Glomerular endothelial cell (primary cell): ENCODE measurements around a stretch of chr14.

- RAMPAGE, long total RNA = no peak
Observed at GRCh38 chr14:24297380-24298242, 2.0 kb downstream of the DHRS1 start.

DNA sequence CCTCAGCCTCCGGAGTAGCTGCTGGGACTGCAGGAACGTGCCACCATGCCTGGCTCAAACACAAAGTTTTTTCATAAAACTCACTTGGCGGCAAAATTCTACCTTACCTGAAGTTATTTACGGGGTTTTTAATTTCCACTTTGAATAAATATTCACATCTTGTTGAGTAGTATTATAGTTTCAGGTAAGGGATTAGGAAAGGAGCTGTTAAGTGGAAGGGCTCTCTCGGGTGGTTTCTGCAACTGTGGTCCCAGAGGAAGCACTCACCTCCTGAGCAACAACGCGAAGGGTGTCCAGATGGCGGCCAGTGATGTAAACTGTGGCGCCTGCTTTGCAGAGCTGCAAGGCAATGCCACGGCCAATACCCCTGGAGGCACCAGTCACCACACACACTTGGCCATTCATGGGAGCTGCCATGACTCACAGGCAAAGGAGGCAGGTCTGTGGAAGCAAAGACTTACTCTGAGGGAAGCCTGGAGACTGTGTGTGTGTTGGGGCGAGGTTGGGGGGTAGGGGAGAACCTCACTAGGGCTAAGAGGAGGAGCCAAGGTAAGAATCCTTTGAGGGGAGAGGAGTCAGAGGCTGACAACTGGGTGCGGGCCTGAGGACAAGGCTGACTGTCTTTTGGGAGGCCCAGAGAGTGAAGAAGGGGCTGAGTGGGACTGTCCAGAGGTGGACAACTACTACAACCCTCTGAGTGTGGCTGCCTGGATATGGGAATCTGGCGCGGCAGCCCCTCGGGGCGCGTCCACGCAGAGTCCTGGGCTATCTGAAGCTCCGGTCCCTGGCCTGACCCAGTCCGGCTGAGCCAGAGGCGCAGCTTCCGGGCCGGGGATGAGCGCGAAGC lies 667 bp downstream of the DHRS1 start:
- RAMPAGE, long total RNA = no peak

DNA sequence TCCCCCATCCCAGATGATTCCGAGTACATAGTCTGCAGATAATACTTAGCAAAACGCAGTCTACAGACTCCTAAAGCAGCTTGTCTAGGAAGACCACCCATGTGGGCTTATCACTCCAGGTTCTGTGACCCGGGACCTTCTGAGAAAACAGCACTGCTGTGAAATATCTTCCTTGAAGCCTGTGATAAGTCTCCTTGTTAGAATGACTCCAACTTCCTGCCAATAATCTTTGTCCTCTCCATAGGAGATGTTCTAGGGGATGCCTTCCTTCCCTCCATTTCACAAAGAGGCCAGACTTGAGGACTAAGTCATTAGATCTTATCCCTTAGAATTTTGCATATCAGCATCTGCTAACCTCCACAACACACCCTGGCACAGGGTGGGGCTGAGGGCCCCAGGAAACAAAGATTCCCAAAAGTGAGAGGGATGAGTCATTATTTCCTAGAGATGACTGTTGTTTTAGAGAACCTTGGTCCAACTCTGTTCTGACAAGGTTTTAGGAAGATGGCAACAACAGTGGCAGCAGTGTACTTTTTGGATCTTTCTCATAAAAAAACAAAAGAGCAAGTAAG lies 5.9 kb downstream of the LTB4R start:
- RAMPAGE, long total RNA = no peak

- RAMPAGE, long total RNA = no peak
Observed at GRCh38 chr14:24333653-24334413, 1.0 kb downstream of the ADCY4 start.

DNA sequence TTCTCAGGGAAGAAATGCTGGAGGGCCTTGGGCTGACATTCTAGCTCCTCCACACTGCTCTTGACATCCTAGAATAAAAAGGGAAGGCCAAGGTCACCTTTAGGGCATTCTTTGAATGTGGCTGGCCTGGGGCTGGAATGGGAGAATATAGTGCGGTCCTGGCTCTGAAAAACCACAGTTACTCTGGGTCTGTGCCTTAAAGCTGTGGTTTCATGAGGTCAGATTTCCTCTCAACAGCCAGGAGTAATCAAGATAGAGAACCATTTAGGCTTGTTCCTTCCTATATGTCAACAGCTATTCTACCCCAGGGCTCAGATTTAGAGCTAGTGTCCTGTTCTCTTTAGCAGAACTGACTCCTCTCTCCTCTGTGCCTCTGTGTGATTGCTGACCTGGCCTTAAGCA lies 24.2 kb downstream of the CMA1 start:
- RAMPAGE, long total RNA = no peak

DNA sequence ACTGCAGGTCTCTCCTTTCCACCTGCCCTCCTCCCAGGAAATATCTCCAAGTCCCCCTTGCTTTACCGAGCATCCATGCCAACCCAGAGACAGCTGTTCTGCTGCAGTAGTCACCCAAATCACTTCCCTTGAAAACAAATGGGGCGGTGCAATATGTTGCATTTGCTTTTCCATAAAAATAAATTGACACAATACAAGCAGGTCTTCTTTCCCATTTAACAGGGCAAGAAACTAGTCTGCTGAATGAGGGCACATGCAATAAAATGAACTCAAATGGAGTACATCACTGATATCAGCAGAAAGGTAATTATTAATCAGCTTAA lies 175.0 kb upstream of the GZMB start:
- RAMPAGE, long total RNA = no peak

GRCh38 chr14:24816047-24816911 lies 182.3 kb upstream of the GZMB start:
- RAMPAGE, long total RNA = no peak

- RAMPAGE, long total RNA = no peak
Observed at GRCh38 chr14:24879234-24880052, 170.5 kb downstream of the STXBP6 start.

- RAMPAGE, long total RNA = no peak
Observed at GRCh38 chr14:25035100-25035764, 14.7 kb downstream of the STXBP6 start.

DNA sequence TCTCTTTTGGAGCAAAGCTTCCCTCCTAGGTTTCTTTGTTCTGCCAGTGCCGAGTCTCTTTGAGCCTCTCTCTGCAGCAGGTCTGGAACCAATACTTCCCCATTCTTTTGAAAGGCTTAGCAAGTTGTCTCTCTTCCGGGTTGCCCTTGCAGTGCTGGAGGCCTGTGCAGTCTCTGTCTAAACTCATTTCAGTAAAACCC lies 454.7 kb downstream of the NOVA1 start:
- RAMPAGE, long total RNA = no peak

DNA sequence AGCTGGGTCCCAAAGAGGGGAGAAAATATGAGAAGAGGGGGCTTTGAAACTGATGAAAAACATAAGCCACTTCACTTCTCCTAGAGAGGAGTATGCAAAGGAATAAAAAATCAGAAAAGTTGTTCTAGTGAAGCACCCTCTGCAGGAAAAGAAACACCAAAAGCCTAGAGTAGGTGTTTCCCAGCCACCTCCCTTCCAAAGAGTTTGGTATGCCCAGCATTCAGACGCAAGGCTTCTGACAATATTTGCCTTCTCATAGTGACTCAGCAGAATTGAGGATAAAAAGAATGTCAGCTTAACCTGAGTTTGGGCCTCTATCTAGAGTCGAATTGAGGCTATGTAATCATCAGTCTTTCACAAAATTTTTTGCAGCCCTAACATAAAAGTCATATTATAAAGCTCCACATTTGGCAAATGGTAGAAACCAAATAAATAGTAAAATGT lies 316.3 kb downstream of the NOVA1 start:
- RAMPAGE, long total RNA = no peak

GRCh38 chr14:26415563-26416047 lies 182.2 kb downstream of the NOVA1 start:
- RAMPAGE, long total RNA = no peak

- RAMPAGE, long total RNA = no peak
Observed at GRCh38 chr14:26480008-26480452, 117.8 kb downstream of the NOVA1 start.

DNA sequence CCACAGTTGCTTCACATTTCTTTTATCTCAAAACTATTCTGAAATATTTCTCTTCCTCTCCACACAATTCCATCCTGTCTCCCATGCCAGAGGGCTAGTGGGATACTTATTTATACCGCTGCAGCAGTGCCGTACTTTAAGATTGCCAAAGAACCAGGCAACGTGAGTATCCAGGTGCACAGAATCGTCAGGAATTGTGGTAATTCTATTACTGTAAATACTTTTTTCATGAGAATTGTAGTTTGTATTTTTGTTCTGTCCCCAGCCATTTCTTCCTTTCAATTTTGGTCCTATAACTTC lies 188.7 kb upstream of the FOXG1 start:
- RAMPAGE, long total RNA = no peak

DNA sequence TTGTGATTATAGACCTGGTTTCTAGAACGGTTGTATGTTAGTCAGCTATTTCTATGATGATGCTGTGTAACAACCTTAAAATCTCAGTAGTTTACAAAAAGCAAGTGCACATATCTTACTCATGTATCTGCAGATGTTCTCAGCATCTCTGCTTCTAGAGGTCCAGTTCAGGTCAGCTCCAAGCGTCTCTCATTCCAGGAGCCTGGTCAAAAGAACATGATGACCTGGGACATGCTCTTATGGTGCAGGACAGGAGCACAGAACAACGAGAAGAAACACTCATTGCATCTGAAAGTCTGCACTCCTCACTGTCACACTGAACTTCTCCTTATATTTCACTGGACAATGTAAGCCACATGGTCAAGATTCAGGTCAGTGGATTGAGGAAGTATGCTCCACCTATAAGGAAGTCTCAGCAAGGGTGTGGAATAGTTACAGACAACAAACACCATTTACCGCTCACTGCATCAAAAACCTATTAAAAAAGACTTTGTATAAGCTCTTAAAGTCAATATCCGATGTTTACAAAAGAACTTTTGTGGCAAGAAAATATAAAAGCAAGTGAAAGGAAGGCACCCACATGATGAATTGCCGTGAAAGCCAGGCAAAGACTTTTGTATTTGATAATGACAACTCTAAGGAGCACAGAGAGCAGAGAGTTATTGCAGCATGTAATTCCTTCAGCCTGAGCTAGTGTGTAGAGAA lies 153.1 kb upstream of the FOXG1 start:
- RAMPAGE, long total RNA = no peak

GRCh38 chr14:28785128-28785981 lies 18.8 kb downstream of the FOXG1 start:
- RAMPAGE, long total RNA = no peak

DNA sequence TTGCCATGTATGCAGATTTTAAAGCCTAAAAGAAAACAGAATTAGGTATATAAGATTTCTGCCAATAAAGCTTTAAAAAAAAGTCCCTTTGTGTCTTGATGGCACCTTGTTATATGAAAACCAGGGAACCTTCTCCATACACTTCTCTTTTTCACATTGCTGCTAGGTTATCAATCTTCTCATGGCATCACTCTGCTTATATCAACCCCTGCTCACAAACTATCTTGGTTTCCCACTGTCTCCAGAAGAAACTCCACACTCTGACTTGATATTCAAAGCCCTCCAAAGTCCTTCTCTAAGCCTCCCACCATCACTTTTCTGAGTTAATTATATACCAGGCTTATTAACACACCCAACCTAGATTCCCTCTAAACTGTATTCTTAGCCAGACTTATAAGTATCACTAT lies 579.2 kb downstream of the FOXG1 start:
- RAMPAGE, long total RNA = no peak

DNA sequence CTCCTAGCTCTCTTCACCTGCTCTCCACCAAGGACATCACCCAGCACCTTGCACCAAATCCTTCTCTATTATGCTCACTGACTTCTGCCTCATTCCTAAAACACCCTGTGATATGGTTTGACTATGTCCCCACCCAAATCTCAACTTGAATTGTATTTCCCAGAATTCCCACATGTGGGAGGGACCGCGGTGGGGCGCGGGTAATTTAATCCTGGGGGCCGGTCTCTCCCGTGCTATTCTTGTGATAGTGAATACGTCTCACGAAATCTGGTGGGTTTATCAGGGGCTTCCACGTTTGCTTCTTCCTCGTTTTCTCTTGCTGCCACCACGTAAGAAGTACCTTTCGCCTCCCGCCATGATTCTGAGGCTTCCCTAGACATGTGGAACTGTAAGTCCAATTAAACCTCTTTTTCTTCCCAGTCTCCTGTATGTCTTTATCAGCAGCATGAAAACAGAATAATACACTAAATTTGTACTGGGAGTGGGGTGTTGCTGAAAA lies 48.5 kb downstream of the PRKD1 start:
- RAMPAGE, long total RNA = no peak

GRCh38 chr14:30194638-30194982 lies 267.0 kb upstream of the PRKD1 start:
- RAMPAGE, long total RNA = no peak

DNA sequence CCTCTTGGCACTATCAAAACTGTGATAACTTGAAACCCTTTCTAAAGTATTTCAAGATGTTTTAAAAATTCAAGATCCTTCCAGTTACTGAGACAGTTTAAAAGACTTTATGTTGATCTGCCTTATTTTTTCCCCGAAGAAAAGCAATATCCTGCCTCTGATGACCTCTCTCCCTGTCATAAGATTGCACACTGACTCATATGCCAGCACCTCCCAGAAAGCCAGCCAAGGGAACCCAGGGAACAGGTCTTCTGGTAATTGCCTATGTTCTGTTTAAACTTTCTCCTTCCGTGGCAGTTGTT lies 300.2 kb upstream of the PRKD1 start:
- RAMPAGE, long total RNA = no peak